GM19239 (cell line): ENCODE data around the gene IMPG2.

DNA sequence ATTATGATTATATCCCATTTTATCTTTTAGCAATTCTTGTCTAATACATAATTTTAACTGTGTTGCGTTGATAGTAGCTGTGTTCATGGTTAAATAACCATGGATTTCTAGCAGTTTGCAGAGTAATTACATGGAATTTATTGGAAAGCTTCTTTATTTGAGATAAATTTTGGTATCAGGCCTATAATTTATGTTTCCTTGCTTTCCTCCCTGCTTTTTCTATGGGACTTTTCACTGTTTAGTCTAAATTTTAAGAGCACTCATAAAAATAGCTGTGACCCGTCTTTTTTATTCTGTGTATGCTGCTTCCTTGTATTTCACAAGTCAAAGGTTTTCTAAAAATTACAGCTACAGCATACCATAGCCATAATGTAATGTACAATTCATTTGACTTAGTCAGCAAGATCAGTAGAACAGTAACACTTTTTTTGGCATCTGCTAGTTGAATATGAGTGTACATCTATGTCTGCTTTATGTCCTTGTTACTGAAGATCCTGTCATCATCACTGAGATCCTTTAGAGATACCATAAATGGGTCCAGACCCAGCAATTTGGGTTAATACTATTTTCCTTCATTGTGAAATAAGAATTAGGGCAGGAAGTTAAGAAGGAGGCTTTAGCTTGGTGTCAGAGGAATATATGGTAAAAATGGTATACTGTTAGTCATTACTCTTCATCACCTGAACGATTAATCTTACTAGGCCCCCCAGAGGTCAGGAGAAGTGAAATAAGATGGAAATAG lies 42.1 kb downstream of the CMSS1 start:
- RRBS: no CpG with 5 or more reads among the region's 3 CpGs

- RRBS: no CpG with 5 or more reads among the region's 3 CpGs
Observed at GRCh38 chr3:99895781-99896664, 78.4 kb downstream of the CMSS1 start.

- RRBS: no CpG with 5 or more reads among the region's 3 CpGs
Observed at GRCh38 chr3:99925391-99925967, 107.8 kb downstream of the CMSS1 start.

DNA sequence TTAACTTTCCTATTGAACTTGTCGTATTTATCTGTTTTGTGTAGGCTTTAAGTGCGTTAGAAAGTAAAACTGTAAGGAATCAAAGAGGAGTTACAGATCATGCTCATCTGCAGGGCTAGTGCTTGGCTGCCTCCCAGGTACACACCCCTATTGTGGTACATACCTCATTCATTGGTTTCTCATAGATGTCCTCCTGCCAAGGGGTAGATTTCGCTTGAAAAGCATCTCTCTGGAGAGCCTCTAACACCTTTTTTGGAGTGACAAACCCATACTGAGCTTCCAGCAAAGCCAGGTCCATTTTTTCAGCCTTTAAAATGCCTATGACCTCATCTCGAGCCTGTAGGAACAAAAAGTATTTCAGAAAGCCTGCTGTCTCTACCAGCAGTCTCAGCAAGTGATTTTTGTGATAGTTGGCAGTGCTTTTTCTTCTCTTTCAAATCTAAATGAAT lies 112.1 kb downstream of the CMSS1 start:
- RRBS: no CpG with 5 or more reads among the region's 4 CpGs

- RRBS: no CpG with 5 or more reads among the region's 2 CpGs
Observed at GRCh38 chr3:100033048-100033877, 81.0 kb downstream of the FILIP1L start.

DNA sequence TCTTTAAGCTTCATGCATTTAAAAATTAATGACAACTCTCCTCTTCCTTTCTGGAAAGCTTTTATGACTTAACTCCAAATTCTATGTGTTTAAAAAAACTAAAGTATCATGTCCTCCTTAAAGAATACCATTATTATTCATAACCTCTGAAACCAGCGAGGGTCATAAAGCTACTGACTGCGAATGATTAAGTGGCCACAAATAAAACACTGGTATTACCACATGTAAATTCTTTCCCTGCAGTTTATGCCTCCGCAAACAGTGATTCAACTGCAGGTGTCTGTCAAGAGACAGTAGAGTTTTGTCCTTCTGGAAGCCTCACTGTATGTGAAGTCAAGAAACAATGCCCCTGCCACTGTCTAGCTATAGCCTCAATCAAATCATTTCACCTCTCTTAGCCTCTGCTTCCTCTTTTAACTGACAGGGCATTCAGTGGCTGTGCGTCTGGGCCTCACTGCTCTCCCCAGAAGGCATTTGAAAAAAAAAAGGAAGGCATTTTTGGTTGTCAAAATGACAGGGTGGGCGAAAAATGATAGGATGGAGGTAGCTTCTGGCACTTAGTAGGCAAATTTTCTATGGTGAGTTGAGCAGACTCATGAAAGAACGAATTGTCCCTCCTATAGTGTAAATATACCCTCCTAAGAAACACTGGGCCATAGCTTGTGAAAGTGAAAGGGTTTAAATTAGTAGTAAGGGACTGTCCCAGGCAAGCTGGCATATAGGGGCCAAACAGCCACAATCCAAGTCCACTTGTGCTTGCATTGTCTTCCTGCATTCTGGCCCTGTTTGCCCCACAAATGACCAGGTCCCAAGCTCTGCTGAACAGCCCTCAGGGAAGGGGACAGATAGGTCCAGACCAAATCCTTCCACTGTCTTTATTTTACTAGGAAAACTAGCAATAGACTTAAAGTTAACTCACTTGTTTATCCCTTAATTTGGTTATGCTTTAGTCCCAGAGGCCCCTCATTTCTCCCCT lies 66.7 kb downstream of the FILIP1L start:
- RRBS: no CpG with 5 or more reads among the region's 6 CpGs

GRCh38 chr3:100097828-100098532 lies 16.3 kb downstream of the FILIP1L start:
- RRBS: no CpG with 5 or more reads among the region's 4 CpGs

DNA sequence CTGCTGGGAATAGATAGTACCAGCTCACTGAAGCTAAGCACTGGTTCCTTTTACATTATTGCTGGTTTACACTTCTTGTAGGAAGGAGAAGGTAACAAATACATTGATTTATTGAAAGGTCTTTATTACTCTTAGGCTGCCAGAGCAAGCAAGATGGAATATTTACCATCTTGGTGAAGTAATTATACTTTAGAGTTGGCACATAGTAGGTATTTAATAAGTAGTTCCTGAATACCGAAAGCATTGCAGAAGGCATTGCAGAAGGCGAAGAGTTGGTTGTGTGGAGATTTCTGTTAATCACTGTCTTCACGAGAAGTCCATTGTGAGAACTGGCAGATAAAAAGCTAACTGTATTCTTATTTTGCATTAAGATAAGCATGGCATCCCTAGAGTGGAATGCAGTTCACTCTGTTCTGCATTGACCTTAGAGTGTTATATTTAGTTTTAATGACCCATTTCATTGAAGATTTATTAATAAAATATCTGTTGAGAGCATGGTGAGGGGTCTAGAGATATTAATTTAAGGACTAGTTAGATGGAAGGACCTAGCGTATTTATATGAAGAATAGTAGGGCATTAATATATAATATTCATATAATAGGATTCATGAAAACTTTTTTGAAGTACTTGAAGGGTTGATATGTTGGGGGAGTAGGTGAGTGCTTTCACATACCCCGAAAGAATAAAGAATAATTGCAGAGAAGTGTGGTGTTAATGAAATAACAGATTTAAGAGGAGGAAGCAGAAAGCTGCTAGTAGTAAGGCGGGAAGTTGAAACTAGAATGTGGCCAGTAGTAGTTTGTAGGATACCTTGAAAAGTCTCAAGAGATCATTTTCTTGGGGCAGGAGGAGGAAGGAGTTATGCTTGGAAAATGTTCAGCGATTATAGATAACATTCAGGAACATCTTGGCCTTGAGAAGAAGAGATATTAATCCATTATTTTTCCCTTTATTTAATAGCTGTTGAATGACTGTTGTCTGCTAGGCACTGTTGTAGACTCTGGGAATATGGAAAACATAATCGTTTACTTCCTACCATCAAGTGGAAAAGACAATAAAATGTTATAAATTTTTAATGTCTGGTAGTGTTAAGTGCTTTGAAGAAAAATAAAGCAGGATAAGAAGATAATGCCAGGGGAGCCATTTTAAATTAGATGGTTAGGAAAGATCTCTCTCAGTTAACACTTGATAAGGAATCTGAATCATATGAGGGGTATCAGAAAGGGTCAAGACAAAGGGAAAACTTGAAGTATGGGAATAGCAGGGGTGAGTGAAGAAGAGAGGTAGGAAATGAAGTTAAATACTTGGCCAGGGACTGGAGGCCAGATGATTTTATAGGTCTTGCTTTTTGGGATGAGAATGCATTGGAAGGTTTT lies 2.9 kb downstream of the TFG start:
- RRBS: no CpG with 5 or more reads among the region's 8 CpGs

DNA sequence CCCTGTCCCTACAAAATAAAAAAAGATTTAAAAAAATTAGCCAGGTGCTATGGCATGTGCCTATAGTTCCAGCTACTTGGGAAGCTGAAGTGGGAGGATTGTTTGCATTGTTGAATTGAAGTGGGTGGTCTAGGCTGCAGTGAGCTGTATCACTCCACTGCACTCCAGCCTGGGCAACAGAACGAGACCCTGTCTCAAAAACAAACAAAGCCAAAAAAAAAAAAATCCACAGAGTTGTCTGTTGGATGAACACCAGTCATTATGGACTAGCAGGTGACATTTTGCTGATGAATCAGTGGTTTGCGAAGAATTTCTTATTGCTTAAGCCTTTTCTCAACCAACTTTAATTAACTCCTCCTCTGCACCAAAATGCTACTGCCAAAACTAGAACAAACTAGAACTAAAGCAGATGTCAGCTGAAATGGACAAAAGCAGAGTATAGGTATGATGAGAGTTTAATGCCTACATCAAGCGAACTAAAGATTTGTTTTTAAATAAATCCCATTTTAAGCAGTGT lies 28.6 kb downstream of the TFG start:
- RRBS: no CpG with 5 or more reads among the region's 3 CpGs

DNA sequence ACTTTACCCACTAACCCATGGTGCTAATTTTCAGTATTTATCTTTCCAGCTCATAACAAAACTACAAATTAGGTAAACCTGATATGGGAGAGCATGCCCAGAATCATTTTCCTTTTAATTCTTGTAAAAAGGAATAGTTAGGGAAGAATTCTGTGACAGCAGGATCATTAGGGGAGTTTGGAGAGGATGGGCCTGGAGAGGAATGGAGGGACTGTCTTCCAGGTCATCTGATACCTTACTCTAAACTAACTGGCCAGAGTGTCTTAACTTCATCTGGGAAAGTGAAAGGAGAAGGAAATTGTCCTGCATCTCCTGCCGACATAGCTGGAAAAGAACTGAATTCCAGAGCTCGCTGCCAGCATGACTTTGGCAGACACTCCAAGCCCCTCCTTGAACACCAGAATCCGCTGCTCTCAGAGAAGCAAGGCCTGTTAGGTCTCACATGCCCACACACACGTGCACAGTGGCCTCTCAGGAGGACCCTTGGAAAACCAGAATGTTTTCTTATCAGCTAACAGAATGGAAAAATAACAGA lies 10.6 kb downstream of the ABI3BP start:
- RRBS: no CpG with 5 or more reads among the region's 4 CpGs

DNA sequence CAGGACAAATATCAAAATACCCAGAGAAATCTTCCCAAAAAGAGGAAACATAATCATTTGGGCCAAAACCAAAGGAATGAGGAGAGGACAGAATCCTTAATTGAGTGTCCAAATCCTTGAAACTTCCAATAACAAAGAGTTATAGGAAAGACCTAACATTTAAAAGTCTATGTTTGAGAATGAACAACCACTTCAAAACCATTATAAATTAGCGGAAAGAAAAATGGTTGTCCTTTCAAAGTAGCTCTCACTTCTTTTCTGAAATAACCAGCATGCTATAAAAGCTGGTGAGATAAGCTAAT lies at the start of gene IMPG2:
IMPG2 (minus strand) TSS at position 260 of the 302 bp plus-strand sequence.
- RRBS: no CpG with 5 or more reads among the region's 1 CpG

DNA sequence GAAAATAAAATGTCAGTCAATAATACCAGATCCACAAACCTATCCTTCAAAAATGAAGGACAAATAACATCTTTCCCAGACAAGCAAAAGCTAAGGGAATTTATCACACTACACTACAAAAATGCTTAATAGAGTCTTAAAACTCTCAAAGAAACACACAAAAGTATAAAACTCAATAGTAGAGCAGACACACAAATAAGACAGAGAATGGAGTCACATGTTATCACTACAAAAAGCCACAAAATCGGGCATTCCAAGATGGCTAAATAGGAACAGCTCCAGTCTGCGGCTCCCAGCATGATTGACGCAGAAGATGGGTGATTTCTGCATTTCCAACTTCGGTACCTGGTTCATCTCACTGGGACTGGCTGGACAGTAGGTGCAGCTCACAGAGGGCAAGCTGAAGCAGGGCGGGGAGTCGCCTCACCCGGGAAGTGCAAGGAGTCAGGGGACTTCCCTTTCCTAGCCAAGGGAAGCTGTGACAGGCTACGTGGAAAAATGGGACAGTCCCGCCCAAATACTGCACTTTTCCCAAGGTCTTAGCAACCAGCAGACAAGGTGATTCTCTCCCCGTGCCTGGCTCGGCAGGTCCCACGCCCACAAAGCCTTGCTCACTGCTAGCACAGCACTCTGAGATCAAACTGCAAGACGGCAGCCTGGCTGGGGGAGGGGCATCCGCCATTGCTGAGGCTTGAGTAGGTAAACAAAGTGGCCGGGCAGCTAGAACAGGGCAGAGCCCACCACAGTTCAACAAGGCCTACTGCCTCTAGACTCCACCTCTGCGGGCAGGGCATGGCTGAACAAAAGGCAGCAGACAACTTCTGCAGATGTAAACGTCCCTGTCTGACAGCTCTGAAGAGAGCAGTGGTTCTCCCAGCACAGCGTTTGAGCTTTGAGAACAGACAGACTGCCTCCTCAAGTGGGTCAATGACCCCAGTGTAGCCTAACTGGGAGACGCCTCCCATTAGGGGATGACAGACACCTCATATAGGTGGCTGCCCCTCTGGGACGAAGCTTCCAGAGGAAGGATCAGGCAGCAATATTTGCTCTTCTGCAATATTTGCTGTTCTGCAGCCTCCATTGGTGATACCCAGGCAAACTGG lies 46.2 kb downstream of the SENP7 start:
- RRBS: no CpG with 5 or more reads among the region's 20 CpGs

- RRBS: no CpG with 5 or more reads among the region's 32 CpGs
Observed at GRCh38 chr3:101512378-101512967, 539 bp downstream of the SENP7 start.

DNA sequence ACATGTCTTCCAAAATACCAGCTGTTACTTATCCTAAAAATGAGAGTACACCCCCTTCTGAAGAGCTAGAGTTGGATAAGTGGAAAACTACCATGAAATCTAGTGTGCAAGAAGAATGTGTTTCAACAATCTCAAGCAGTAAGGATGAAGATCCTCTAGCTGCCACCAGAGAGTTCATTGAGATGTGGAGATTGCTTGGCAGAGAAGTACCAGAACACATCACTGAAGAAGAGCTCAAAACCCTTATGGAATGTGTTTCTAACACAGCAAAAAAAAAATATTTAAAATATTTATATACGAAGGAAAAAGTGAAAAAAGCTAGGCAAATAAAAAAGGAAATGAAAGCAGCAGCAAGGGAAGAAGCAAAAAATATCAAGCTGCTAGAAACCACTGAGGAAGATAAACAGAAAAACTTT lies 3.2 kb downstream of the TRMT10C start:
- RRBS: no CpG with 5 or more reads among the region's 1 CpG

- RRBS: no CpG with 5 or more reads among the region's 10 CpGs
Observed at GRCh38 chr3:101569060-101569807, 4.7 kb upstream of the PCNP start.

DNA sequence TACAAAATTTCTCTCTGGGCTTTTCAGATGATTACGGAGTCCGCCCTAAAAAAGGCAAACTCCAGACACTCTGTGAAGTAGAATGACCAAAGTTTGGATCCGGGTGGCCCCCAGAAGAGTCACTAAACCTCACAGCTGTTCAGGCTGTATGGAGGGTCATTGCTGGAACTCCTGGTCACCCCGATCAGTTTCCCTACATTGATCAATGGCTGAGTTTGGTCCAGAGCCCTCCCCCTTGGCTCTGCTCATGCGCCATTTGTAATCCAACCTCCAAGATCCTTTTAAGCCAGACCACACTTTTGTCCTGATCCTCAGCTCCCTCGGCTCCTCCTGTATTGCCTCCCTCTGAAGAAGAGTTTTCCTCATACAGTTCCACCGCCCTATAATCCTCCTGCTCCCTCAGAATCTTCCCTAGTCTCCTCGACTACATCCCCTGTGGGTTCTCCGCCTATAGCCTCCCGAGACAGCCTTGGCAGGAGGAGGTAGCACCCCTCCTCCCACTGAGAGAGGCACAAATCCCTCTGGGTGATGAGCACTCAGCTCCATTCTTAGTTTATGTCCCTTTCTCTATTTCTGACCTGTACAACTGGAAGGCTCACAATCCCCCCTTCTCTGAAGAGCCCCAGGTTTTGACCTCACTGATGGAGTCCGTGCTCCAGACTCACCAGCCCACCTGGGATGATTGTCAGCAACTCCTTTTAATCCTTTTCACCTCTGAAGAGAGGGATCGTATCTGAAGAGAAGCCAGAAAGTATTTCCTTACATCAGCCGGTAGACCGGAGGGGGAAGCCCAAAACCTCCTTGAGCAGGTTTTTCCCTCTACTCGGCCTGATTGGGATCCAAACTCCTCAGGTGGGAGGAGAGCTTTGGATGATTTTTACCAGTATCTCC lies 42.1 kb downstream of the ZBTB11 start:
- RRBS: no CpG with 5 or more reads among the region's 15 CpGs

DNA sequence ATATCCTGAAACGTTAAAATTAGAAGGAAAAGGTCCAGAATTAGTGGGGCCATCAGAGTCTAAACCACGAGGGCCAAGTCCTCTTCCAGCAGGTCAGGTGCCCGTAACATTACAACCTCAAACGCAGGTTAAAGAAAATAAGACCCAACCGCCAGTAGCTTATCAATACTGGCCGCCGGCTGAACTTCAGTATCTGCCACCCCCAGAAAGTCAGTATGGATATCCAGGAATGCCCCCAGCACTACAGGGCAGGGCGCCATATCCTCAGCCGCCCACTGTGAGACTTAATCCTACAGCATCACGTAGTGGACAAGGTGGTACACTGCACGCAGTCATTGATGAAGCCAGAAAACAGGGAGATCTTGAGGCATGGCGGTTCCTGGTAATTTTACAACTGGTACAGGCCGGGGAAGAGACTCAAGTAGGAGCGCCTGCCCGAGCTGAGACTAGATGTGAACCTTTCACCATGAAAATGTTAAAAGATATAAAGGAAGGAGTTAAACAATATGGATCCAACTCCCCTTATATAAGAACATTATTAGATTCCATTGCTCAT lies 7.0 kb upstream of the RPL24 start:
- RRBS: no CpG with 5 or more reads among the region's 15 CpGs

GRCh38 chr3:101703112-101703613 lies 16.6 kb upstream of the RPL24 start:
- RRBS: no CpG with 5 or more reads among the region's 5 CpGs

DNA sequence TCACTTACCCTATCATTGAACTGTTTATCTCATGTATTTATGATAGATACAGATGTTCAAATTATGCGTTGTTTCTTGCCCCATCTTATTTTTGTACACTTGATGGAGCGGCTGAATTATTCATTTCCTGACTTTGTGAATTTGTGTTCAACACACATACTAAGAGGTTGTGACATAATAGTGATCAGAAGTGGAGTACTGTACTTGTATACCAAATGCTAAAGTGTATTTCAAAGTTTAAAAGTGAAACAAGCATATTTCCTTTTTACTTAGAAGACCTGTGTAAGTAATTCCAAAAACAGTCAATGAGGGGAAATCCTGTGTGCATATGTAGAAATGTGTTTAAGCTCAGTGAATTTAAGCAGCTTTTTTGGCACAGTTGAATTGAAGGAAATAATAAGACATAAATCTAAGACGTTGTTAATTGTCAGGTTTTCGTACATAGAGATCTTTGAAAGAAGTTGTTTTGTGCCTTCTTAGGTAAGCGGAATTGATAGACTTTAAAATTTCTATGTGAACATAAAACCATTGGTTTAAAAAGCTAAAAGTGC lies 1.8 kb downstream of the NFKBIZ start:
- RRBS: no CpG with 5 or more reads among the region's 5 CpGs

DNA sequence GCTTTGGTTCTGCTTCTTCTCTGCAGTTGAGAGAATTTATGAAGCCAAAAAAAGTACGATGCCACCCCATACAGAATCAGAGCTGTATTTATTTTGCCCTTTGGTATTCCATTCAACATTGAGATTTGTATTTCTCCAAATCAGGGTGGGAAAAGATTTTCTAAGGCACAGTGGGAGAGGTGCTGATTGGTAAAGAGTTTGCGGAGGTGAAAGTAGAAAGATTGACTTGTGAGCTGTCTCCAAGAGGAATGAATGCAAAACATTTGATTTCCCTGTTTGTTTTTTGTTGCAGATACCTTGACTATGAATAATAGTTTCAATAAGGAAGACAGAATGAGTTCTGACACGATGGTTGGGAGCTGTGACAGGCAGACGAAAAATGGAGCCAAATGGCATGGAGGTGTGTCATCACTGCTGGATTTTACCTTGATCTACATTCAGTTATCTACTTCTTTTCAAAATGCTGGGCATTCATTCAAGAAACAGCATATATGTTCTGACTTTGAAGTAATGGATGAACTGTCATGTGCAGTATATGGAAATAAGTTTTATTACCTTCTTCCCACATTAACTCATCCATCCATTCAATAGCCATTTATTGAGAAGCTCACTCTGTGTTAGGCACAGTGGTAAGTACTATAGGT lies 145.1 kb downstream of the NFKBIZ start:
- RRBS: no CpG with 5 or more reads among the region's 4 CpGs